B cell (primary cell): Measurements from ENCODE around the genes OTOG, TPH1, SAAL1 and MRGPRX3.

DNA sequence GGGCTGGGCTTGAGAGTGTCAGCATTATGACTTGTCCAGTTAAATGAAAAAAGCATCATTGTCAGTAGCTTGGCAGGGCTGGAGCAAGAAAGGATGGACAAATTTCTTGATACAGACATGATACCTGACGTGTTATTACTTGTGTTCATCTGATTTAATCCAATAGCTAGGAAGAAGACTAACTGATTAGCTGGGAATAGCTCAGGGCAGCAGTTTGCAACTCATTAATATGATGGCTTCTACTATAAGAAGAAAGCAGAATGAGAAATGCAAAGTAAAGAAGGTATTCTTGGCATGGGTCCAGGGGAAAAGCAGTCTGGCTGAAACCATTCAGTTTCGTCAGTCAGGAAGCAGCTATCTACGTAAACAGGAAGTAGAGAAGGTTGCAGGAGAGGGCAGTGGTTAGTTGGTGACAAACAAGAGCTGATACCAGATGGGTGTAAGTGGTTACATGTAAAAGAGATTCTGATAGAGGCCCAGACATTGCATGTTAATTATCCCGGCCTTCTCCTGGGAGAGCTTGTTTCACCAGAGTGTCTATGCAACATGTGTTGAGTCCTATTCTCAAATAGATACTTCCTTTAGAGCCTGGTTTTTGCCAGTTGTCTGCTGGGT lies 58.2 kb upstream of the PSMA1 start:
- PRO-cap = unidirectional peak, plus-strand start at position 432 of the sequence
- CAGE, long polyA plus RNA = no peak

DNA sequence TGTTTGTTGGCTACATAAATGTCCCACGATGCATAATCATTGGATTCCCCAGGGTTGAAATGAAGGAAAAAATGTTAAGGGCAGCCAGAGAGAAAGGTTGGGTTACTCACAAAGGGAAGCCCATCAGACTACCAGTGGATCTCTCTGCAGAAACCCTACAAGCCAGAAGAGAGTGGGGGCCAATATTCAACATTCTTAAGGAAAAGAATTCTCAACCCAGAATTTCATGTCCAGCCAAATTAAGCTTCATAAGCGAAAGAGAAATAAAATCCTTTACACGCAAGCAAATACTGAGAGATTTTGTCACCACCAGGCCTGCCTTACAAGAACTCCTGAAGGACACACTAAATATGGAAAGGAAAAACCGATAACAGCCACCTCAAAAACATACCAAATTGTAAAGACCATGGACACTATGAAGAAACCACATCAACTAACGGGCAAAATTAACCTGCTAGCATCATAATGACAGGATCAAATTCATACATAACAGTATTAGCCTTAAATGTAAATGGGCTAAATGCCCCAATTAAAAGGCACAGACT lies 28.5 kb downstream of the CYP2R1 start:
- PRO-cap = no peak
- CAGE, long polyA plus RNA = no peak

DNA sequence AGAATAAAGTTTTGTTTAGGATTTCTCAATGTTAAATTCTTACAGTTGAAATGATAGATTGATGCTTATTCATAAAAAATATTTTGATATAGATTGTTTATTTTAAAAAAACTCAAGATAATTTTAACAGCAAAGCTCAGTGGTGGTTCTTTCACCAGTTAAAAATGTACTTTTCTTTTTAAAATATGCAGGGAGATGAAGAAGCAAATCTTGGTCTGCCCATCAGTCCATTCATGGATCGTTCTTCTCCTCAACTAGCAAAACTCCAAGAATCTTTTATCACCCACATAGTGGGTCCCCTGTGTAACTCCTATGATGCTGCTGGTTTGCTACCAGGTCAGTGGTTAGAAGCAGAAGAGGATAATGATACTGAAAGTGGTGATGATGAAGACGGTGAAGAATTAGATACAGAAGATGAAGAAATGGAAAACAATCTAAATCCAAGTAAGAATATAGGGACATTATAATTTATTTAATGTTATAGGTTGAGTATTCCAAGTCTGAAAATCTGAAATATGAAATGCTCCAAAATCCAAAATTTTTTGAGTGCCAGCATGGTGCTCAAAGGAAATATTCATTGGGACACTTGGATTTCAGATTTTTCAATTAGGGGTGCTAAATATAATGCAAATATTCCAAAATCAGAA lies 24.6 kb downstream of the CYP2R1 start:
- PRO-cap = no peak
- CAGE, long polyA plus RNA = no peak

DNA sequence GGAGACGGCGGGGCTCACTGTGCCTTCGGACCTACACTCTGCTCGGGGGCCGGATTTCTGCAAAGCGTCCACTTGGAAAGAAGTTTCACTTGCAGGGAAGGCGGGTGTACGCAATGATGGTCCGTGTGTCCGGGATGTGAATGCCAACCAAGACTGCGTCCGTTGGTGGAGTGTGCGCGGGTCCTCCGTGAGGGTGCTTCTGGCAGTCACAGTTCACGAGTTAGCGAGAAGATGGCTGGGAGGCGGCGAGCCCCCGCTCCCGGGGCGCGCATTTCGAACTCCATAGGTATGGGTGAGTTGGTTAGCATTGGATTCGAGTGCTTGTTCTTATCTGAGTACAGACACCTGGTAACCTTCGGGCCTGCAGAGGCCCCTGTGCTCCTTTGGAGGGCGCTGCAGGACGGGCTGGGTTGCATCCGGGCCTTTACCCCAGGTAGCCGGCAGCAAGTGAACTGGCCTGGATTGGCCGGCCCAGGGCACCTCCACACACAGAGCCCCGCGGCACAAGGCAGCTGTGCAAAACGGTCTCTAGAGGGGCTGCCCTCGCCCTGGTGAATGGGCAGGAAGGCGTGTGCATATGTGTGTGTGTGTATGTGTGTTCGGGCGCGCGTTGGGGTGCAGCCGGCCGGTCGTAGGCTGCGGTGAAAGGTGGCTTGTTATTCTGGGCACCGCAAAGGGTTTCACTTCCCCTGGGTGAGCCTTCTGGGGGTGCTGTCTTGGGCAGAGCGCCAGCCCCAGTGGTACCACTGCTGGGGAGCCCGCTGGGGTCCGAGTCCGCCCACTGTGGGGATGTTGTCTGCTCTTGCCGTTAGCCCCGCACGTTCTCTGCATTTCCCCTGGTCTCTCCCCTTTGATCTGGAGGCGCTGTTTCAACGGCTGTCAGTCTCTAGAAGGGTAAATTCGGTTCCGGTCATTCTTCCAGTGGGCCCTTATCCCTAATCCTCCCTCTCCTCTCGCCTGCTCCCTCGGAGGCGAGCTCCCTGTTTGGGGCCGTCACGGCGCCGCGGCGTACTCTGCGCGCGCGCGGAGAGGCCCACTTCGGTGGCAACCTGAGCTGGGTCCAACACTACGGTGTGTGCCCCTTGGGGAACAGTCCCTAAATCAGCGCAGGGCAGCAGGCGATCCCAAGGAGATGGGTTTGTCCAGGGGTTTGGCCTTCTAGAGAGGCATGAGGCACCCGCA lies 13.5 kb upstream of the CYP2R1 start:
- PRO-cap = no peak
- CAGE, long polyA plus RNA = no peak

DNA sequence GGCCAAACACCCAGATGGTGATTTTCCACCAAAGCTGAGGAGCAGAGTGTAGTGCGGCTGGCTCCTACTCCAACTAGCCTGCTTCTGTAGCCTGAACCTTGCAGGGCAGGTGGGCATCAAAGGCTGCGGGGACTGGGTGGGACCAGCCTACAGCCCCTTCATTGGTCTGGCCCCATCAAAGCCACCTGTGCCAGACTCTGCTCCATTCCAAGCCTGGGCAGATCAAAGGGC lies 582.7 kb downstream of the INSC start:
- PRO-cap = no peak
- CAGE, long polyA plus RNA = no peak

- PRO-cap = no peak
- CAGE, long polyA plus RNA = no peak
Measured at GRCh38 chr11:15800065-15800584, 556.2 kb downstream of the SOX6 start.

- PRO-cap = no peak
- CAGE, long polyA plus RNA = no peak
Measured at GRCh38 chr11:16239073-16239596, 117.2 kb downstream of the SOX6 start.

DNA sequence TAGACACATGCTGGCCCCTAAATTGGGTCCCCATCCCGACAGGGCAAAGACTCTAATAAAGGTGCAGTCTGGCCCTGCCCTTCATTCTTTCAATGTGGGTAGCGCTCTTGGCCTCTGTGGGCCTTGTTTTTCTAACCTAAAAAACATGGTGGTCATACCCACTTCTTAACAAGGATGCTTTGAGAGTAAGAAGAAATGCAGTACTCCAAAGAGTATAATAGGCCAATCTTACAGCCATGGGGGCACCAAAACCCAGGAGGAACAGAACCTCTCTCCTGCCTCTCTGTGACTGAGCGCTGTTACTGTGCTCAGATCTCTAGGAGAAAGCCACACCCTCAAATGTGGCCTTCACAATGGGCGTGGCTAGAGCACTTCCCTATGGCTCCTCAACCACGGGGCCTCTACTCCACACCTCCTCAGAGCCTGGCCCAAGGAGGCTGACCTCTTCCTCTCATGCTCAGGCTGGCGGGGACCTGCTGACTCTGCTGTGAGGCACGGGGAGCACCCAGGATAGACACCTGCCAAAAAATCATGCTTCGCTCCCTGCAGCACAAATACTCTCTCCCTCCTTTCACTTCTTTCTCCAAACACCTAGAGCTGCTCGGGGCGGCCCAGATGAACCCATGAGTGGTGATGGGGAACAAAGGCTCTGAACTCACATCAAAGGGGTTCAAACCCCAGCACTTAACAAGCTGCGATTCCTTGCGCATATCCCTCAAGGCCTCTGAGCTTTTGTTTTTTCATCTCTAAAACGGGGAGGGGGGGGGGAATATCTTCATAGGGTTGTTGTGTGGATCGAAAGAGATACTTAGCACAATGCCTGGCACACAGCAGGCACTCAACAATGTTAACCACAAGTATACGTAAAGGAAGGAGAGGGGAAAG lies 41.0 kb downstream of the C11orf58 start:
- PRO-cap = no peak
- CAGE, long polyA plus RNA = no peak

GRCh38 chr11:16863363-16863945 lies 125.0 kb downstream of the C11orf58 start:
- PRO-cap = no peak
- CAGE, long polyA plus RNA = no peak

GRCh38 chr11:16897324-16898121 lies 116.7 kb downstream of the PLEKHA7 start:
- PRO-cap = no peak
- CAGE, long polyA plus RNA = no peak

DNA sequence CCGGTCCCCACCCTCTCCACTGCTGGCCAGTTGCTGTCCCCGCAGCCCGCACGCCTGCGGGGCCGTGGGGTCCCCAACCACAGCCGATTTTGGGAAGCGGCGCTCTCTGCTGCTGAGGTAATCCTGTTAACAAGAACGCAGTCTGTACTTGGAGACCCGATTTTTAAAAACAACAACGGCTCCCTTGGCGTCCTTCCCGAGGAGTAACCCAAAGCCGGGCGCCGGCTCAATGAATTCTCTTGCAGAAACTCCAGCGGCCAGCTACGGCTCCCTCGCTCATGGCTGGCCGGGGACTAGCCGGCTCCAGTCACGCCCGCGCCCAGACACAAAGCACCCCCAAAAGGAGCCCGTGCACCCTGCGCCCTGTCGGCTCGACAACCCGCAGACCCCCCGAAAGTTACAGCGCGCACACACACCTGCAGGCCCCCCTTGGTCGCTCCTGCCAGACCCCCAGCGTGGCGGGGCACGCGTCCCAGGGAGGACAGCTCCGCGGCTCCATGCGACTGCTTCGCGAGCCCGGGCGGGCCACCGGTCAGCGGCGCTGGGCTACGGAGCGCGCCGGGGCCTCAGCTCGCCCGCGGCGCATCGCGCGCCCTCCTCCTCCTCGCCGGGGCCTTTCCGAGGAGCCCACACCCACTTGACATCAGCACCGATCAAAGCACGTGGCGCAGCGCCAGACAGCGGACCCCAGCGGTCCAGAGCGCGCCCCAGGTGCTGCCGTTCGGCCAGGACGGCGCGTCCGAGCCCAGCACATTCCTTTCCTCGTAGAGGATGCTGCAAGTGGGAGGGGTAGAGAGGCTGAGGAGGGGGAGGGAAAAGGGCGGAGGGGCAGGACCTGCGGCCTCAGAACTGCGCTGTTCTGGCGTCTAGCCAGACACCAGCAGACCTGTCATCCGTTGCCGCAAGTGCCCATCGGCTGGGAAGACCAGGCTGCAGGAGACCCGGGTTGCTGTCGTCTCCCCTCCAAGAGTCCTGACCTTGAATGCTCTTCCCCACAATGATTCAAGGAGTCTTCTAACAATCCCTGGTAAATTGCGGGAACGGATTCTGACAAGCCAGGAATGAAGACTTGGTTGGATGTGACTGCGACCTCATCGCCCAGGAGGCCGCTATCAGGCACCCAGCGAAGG lies 88.7 kb downstream of the PLEKHA7 start:
- PRO-cap = no peak
- CAGE, long polyA plus RNA = no peak

DNA sequence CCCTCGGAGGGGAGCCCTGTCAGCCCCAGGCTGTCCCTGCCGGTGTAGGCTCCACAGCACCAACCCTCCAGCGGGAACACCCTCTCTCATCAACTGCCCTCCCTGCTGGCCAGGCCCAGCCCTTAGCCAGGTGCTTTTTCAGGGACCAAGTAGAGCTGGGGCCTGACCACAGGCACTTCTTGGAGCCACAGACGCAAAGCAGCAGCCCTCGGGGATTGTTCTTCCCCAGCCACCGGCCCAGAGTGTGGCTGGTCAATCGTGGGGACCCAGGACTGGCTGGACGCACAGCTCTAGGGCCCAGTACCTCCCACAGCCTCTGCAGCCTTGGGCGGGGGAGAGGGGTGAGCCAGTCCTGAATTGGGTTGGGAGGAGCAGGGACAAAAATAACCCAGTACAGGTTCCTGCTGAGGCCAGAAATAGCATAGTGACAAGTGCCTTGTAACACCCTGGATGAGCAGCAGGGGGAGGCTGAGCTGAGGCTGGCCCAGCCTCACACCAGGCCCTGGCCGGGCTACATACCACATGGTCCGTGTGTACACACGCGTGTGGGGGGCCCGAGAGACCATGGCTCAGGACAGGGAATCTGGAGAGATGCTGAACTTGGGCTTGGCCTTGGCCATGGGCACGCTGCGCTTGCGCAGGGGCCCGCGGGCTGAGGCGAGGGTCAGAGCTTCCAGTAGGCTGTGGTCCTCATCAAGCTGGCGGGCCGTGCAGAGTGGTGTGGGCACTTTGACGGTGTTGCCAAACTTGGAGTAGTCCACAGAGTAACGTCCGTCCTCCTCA lies 1.9 kb downstream of the KCNJ11 start:
- PRO-cap = no peak
- CAGE, long polyA plus RNA = no peak

- PRO-cap = no peak
- CAGE, long polyA plus RNA = no peak
Measured at GRCh38 chr11:17546958-17547381, at the start of gene OTOG. TSS of gene OTOG (plus strand) at chr11:17547259.

DNA sequence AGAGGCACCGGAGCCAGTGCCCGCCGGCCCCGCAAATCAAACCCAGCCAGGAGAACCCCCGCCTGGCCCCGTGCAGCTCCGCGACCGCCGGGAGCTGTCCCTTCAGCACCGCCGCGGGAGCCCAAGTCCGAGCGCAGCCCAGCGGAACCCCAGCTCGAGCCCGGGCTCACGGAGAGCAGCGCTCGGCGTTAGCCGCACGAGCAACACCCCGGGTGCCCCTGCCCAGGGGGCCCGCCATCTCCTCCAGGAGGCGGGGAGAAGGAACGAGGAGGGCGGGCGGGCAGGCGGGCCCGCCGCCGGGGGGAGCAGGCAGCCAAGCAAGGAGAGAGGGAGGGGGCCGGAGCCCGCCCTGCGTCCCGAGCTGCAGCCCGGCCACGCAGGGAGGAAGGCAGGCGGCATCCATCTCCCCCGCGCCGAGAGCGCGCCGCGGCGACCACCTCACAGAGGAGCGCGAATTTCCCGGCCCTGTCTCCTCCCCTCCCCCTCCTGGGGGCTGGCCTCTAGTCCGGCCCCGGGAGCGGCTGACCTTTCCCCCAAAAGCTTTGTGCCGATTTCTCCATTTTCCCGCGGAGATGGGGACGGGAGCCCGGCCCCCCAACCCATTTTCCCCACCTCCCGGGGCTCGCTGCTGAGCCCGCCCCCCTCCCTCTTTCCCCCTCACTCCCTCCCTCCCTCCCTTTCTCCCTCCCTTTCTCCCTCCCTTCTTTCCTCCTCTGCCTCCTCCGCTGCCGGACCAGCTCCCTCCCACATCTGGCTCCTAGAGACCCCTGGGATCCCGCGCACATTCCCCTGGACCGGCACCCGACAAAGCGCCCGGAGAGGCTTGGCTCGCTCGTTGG lies 655 bp downstream of the KCNC1 start:
- PRO-cap = no peak
- CAGE, long polyA plus RNA = no peak

DNA sequence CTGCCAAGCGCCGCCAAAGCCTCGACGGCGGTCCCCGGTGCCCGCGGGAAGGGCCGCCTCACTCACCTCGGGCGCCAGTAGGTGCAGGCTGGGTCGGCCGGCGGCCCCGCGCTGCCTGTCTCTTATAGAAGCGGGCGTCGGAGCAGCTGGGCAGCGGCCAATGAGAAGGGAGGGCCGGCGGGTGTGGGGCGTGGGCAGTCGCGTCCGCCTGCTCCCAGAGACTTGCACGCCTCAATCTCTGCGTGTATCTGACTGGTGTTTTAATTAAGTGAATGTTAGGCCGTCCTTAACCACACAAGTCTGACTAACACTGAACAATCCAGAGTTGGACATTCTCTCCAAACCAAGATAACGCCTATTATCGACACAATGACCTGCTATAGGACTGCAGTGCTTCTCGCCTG lies at the start of gene TPH1:
Gene TPH1 (minus strand): TSS at position 95 of the 404 bp plus-strand sequence.
- PRO-cap = no peak
- CAGE, long polyA plus RNA = no peak

GRCh38 chr11:18105472-18106505 lies at the start of gene SAAL1:
TSS of gene SAAL1 (minus strand) at chr11:18106082.
- PRO-cap = unidirectional peak, minus-strand start at chr11:18106082
- CAGE, long polyA plus RNA = start-site peak on the minus strand at chr11:18105972-18106084, 578 and 887 reads in 2 replicates

GRCh38 chr11:18132376-18132812 lies at the start of gene MRGPRX3:
TSS of gene MRGPRX3 (plus strand) at chr11:18132571.
- PRO-cap = no peak
- CAGE, long polyA plus RNA = no peak

DNA sequence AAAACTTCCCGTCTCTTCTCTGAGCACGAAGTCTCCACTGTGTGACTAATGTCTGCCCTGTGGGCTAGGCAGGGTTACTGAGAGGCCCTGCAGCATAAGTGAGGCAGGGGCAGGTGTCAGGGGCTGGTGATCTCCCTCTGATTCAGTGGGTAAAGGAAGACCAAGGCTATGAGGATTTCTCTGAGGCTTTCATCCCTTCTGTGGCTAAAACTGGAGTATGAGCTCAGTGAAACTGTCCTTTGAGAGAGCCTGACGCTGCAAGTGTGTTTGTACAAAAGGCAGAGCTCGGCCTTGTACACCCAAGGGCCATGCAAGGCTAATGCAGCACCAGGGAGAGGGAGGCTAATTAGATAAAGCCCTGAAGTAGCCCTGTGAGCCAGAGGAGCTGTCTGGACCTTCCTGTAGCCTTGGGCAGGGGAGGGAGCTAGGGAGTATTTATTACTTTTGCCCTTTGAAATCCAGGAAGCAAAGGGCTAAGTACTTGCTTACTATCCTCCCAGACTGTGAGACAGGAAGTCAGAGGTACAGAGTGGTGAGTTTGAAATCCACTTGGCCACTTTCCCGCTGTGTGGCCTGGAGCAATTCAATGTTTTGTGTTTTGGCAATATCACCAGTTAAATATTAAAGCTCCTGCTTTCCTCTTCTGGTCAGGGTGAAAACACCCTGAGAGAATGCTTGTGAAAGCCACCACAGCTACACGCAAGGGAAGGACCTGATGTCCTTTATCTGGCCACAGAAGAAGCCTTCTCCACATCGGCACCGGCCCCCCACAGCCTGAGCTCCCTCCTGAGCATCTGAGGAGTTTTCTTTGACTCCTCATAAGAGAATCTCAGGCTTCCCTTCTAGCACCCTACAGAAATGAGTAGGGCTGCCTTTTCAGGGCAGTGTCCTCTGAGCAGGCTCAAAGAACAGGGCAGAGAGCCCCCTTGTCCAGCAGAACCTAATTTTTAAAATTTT lies 10.1 kb upstream of the LDHA start:
- PRO-cap = no peak
- CAGE, long polyA plus RNA = no peak

GRCh38 chr11:18605323-18606377 lies 6.1 kb downstream of the MISFA start:
- PRO-cap = no peak
- CAGE, long polyA plus RNA = no peak

DNA sequence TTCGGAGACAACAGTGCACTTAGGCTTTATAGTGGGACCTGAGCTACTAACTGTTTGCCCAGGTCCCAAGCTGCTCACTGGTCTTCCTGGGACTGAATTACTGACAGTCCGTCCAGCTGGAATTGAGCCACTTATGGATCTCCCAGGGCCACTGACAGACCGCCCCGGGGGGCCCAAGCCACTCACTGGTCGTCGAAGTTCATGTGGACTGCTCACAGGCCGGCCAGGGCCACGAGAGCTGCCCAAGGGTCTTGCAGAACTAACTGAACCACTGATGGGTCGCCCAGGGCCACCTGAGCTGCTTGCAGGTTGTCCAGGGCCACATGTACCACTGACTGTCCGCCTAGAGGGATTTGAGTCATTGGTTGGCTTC lies 15.1 kb downstream of the MISFA start:
- PRO-cap = no peak
- CAGE, long polyA plus RNA = no peak